Endodermal cell (in vitro differentiated cells): ENCODE measurements around the genes SLC29A4 and CCZ1.

GRCh38 chr7:5248119-5248949 lies 34.4 kb upstream of the SLC29A4 start:
- PRO-cap, result no peak

- PRO-cap, result unidirectional peak, plus-strand start at chr7:5282918
These were observed at the start of gene SLC29A4 for GRCh38 chr7:5282776-5283430. Gene SLC29A4, plus strand, starts transcription at chr7:5282943.

GRCh38 chr7:5328257-5328683 lies 45.5 kb downstream of the SLC29A4 start:
- PRO-cap, result no peak

DNA sequence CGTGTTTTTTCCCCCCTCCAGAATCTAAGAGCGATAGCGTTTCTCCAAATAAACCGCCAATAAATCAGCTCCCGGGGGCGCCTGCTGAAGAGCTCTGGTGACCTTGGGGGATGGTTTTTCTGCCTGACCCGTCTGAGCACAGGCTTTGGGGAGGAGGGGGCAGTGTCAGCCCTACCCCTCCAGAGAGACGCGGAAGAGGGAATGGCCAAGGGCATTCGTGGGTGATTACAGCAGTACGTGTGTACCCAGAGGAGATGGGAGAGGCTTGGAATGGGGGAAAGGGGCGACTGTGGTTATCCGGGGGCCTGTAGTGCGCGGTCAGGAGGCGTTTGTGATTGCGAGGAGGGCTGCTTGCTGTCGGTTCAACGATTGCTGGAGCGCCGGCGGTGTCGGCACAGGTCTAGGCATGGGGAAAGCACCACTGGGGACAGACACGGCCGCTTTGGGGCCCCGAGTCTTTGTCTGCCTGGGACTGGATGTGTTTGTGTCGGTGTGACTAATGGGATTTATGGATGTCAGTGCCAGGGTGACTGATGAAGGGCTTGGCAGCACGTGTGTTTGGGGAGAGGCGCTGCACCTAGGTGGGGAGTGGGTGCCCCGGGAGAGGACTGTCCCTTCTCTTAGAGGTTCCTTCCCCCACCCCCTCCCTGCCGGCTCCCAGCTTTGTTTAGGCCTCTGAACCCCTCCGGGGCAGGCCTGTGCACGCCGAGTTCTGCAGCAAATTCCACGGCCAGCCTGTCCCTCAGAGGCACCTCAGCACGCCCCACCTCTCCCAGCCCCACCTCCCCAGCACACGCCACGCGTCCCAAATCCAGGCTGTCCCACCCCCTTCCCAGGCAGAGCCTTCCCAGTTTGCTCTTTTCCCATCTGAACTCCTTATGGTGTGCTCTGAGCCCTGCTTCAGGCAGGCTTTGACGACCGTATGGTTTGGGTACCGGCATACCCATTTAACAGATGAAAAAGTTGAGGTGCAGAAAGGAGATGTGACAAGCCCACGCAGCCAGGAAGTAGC lies 6.2 kb upstream of the TNRC18 start:
- PRO-cap, result bidirectional peak, plus-strand start at position 214 of the sequence, minus-strand start at position 203 of the sequence; bidirectional peak, plus-strand start at position 515 of the sequence, minus-strand start at position 468 of the sequence; bidirectional peak, plus-strand start at position 850 of the sequence, minus-strand start at position 716 of the sequence

GRCh38 chr7:5526949-5527178 lies 3.5 kb downstream of the ACTB start:
- PRO-cap, result no peak

GRCh38 chr7:5558587-5559310 lies 28.3 kb upstream of the ACTB start:
- PRO-cap, result no peak

- PRO-cap, result bidirectional peak, plus-strand start at chr7:5634528, minus-strand start at chr7:5634477
These were observed 41.5 kb downstream of the FSCN1 start for GRCh38 chr7:5633979-5634687.

DNA sequence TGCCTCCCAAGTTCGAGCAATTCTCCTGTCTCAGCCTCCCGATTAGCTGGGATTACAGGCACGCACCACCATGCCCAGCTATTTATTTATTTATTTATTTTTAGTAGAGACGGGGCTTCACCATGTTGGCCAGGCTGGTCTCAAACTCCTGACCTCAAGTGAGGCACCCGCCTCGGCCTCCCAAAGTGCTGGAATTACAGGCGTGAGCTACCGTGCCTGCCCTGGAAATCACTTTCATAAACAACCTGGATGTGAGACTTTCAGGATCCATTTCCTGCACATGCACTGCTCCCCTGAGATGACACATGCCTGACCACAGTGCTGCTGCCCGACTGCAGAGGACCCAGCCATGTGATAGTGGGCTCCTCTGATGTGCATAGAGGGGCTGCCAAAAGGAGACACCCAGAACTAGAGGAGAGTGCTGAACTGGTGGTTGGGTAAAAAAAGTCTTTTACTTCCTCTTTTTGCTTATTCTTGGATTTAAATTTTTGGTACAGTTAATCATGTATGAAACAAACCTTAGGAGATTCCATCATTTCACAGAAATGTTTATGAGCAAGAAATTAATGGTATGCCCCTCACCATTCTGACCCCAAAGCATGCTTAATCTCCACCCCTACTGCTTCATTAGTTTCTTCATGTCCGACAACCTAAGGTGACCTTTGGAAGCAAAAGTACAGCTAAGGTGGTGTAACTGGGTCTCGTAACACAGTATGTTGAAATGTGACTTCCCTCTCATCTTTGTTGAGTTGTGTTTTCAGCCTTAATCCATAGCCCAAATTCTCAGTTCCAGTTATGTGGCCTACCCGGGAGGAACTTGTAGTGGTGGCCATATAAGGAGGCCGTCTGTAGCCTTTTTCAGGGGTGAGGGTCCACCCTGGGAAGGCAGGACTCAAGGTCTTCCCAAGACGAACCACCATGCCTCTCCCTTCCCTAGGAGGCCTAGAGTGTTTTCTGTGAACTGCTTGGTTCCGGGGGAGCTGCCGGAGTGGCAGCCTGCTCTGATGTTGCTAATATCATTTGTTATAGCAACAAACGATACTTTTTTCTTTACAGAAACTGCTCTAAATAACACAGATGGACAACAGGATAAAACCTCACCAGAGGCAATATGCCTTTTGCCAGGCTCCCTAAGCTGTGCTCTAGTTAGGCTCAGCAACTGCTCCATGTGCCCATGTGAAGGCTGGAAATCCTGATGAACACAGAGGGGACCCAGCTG lies 77.8 kb downstream of the FSCN1 start:
- PRO-cap, result no peak

GRCh38 chr7:5679741-5680521 lies 87.3 kb downstream of the FSCN1 start:
- PRO-cap, result no peak

DNA sequence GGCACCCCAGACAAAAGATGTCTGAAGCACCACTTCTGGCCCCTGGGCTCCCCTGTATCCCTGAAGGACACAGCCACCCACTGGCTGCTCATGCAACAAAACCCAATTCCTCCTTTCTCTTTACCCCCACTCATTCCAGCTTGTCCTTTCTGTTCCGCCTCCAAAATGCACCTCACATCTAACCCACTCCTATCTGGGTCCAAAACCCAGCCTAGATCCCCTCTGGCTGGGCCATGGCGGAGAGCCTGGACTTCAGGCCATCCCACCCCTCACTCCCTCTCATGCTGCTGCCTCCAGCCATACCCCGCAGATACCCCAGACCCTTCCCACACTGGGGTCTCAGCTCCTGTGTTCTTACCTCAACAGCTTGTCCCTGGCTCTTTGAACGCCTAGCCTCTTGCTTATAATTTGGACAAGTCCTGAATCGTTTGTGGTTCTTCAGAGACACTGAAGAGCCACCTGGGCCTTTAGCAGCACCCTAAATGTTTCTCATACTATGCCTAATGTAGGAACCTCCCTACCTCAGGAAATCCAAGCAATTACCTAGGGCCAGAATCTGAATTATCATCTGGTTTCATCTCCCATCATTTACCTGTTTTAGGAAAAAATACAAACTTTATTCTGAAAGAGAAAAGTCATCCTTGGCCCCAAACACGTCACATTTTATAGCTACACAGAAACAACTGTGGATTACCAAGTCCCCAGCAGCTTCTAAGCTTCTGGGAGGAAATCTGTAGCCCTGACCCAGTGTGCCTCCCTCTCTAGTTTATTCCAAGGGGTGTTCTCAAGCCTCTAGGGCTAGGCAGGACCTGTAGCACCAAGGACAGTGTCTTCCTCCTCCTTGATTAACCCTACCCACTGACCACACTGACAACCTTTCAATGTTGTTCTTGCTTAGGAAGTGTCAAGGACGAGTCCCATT lies 88.4 kb downstream of the FSCN1 start:
- PRO-cap, result no peak

- PRO-cap, result no peak
These were observed 1.0 kb upstream of the CCZ1 start for GRCh38 chr7:5897469-5897995.

DNA sequence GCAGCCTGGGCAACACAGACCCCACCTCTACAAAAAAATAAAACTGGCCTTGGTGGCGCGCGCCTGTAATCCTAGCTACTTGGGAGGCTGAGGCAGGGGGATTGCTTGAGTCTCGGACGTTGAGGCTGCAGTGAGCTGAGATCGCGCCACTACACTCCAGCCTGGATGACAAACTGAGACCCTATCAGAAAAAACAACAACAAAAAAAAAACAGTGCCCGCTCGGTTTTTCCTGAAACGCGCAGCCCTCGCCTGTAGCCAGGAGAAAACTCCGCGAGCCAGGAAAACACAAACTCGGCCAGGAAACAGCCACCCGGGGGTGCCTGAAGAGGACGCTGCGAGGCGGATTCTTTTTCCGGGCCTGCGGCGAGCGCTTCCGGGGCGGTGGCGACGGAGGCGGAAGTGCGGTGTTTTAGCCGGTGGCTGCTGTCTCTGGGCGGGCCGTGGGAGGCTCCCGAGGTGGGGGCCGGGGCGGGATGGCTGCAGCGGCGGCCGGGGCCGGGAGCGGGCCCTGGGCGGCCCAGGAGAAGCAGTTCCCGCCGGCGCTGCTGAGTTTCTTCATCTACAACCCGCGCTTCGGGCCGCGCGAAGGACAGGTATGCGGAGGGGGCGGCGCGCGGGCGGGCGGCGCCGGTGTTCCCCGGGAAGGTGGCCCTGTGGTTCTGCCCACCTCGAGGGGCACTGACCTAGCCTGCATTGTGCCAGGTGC lies at the start of gene CCZ1:
TSS of gene CCZ1 (plus strand) at position 409 of the 708 bp plus-strand sequence.
- PRO-cap, result bidirectional peak, plus-strand start at position 456 of the sequence, minus-strand start at position 324 of the sequence

- PRO-cap, result no peak
These were observed 7.5 kb downstream of the AIMP2 start for GRCh38 chr7:6016388-6017118.

DNA sequence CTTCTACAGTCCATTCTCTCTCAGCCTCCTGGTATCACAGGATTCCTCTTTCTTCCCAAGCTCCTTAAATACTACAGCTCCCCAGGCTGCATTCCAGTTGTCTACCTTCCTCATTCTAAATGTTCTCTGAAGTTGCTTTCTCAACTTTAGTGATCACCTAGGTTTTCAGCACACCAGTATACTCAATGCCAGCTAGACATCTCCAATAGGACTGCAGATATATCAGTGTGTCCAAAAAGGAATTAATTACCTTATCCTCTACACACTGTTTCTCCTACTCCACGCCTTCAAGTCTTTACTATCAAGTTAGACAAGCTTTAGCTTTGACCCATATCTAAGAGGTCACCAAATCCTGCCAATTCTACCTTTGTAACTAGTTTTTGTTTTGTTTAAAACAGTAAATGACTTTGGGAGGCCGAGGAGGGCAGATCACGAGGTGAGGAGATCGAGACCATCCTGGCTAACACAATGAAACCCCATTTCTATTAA lies 39.4 kb downstream of the CYTH3 start:
- PRO-cap, result no peak

DNA sequence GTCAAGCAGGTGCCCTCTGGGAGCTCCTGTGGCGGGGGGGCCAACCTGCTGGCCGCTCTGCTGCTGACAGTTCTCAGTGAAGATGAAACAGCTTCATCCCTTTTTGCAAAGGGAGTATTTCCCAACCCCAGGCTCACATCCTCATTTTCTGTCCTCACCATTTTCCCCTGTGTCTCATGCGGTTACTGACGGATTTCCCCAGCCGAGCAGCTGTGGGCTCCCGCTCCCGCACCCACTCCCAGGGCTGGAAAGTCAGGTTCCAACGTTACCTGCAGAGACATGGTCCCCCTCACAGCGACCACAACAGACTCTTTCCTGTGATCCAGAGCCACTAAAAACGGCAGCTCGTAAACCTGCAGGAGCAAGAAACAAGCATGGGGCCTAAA lies 23.3 kb downstream of the DAGLB start:
- PRO-cap, result no peak

DNA sequence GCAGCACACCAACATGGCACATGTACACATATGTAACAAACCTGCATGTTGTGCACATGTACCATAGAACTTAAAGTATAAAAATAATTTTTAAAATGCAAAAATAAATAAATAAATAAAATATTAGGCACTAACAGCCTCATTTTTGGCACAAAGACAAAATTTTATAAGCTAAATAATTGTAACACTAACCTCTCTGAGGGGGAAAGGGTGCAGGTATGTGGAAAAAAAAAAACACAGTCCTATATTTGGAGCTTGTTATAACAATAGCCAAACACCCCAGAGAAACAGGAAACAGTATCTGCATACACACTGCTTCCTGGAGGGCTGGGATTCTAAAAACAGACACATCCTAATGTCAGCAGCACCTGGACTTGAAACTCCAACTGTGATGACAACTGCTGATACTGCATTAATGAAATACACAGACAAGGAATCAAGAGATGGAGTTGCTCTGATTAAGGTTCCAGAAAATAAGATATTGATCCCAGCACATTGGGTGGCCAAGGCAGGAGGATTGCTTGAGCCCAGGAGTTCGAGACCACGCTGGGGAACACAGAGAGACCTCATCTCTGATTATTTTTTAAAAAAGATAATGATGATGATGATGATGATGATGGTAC lies 9.4 kb downstream of the DAGLB start:
- PRO-cap, result no peak

DNA sequence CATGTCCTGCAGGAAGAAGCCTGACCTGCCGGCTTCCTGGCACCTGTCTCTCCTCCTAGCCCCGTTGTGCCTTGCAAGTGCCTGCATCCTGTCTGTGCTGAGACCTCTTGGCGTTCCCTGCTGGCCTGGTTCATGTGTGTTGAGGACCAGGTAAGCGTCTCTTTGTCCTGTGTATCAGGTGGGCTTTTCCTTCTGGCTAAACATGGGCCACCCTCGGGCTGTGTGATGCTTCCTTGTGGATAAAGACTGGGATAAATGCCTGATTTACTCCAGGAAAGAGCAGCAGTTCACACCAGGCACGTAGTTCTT lies 4.6 kb downstream of the ZNF316 start:
- PRO-cap, result no peak

- PRO-cap, result no peak
These were observed 4.8 kb downstream of the ZNF12 start for GRCh38 chr7:6701726-6702626.

- PRO-cap, result no peak
These were observed 23.1 kb upstream of the C1GALT1 start for GRCh38 chr7:7159100-7159760.

DNA sequence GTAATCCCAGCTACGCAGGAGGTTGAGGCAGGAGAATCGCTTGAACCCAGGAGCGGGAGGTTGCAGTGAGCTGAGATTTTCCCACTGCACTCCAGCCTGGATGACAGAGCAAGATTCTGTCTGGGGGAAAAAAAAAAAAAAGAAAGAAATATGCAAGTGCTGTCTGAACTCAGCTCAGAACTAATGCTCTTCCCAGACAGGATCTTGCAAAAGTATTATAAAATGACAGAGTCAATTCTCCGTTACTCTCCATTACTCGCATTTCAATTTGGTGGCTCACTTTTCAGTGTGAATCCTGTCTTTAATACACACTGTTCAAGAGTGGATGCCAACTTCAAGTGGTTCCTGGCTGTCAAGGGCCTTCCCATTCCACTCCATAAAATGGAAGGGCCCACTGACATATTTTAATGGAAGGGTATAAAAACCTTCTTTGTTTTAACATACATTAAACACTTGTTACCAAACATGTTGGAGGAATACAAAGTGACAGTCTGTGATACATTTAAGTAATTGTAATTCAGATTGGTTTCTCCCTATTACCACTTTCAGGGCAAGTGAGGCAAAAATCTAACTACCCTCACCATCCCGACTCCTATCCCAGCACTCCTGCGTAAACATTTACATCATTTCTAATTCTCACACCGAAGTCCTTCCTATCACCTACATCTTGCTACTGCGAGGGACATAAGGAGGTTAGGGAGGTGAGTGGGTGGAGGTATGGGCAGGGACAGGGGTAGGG lies 175.4 kb downstream of the C1GALT1 start:
- PRO-cap, result no peak